Endothelial cell of umbilical vein (primary cell): ENCODE measurements around a stretch of chr5.

DNA sequence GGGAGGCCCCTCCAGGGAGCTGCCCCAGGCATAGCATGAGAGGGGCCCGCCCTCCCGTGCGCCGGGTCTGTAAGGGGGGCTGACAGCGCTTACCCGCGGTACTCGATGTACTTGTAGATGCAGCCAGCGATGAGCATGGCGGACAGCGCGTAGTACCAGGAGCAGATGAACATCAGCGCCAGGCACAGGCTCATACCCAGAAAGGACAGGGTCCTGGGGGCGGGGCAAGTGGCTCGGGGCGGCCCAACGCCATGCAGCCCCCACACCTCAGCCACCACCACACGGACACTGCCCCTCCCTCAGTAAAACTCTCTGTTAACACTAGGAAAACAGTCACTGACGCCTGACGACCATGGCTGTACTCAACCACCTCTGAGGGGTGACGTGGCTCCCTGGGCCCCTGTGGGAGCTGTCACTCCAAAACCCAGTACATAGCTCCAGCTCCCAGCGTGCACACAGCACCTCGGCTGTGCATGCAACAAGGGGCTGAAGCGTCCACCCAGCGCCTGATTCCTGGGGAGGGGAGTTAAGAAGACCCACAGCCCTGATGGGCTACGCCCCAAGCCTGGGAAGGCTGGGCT, 36.5 kb downstream of the SLC12A7 start:
- PRO-cap, result no peak
CAGE:
- cytosol, long polyA minus RNA, result no peak
- cytosol, long polyA plus RNA, result no peak
- long polyA plus RNA, result no peak
- nucleus, long polyA minus RNA, result no peak
- nucleus, long polyA plus RNA, result no peak

- PRO-cap, result no peak
CAGE:
- cytosol, long polyA minus RNA, result no peak
- cytosol, long polyA plus RNA, result no peak
- long polyA plus RNA, result no peak
- nucleus, long polyA minus RNA, result no peak
- nucleus, long polyA plus RNA, result no peak
Observed at GRCh38 chr5:1185428-1186447, 15.7 kb upstream of the SLC6A19 start.

DNA sequence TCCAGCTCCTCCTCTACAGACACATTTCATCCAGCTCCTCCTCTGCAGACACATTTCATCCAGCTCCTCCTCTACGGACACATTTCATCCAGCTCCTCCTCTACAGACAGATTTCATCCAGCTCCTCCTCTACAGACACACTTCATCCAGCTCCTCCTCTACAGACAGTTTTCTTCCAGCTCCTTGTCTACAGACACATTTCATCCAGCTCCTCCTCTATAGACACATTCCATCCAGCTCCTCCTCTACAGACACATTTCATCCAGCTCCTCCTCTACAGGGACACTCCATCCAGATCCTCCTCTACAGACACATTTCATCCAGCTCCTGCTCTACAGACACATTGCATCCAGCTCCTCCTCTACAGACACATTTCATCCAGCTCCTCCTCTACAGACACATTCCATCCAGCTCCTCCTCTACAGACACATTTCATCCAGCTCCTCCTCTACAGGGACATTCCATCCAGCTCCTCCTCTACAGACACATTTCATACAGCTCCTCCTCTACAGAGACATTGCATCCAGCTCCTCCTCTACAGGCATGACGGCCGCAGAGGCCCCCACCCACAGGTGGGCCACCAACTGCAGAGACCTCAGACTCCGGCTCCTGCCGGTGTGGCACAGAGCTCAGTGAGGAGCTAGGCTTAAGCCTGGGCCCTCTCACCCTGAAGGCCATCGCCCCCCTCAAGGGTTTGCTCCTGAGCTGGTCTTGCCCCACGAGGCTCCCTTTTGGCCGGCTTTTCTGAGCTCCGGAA, 16.2 kb downstream of the CLPTM1L start:
- PRO-cap, result no peak
CAGE:
- cytosol, long polyA minus RNA, result no peak
- cytosol, long polyA plus RNA, result no peak
- long polyA plus RNA, result no peak
- nucleus, long polyA minus RNA, result start-site peak on the minus strand centred at position 241 of the sequence, 244 bp wide, 50 reads; start-site peak on the minus strand centred at position 534 of the sequence, 75 bp wide, 16 reads
- nucleus, long polyA plus RNA, result no peak

DNA sequence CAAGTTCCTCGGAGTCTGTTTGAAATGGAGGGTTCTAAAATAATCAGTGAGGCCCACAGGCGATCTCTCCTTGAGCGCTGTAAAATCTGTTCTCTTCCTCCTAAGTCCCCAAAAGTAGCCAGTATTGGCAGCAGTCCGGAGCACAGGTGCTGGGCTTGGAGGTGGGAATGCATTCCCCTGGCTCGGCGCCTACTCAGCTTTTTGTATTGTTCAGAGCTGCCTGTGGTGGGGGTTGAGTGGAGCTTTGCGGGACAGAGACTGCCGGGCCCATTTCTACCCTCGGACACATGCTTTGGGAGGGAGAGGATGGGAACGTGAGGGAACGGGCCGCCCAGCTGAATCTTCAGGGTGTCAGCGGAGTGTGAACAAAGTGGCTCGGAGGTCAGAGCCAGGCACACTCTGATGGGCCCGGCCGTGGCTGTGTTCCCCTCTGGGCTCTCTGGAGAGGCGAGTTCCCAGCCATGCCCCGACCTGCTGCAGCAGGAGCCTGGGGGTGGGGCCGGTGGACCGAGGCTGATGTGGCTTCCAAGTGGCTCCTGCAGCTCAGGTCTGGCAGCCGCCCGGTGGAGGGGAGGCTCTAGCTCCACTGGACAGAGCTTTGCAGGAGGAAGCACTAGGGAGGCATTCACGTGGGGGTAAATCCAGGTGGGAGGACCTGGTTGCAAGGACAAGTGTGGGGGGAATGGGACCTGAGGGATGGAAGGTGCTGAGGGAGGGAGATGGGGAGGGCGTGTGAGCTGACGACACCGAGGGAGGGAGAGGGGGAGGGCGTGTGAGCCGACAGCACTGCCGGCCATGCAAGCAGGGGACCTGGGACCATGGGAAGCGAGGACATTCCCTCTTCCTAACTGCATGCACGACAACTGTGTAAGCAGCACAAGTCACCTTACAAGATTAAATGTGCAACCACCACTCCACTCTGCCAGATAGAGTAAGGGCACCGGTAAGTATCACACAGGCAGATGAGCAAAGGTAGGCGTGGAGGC, 31.1 kb upstream of the SLC6A3 start:
- PRO-cap, result no peak
CAGE:
- cytosol, long polyA minus RNA, result no peak
- cytosol, long polyA plus RNA, result no peak
- long polyA plus RNA, result no peak
- nucleus, long polyA minus RNA, result no peak
- nucleus, long polyA plus RNA, result no peak

DNA sequence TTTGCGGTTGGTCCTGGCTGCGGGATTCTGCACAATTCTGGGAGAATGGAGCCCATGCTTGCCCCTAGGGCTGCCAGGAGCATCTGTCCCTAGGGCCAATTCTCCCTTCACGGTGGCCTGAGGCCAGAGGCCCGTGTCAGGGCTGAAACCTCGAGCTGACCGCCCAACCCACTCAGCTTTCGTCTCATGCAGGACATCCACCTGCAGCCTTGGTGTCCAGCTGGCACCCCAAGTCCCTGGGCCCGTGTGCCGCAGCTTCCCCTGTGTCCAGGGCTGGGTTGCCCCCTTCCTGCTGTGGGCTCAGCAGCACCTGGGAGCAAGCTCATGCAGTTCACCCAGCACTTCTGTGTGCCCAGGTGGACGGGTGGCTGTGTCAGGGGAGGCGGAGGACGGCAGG, 39.2 kb downstream of the LPCAT1 start:
- PRO-cap, result no peak
CAGE:
- cytosol, long polyA minus RNA, result no peak
- cytosol, long polyA plus RNA, result no peak
- long polyA plus RNA, result no peak
- nucleus, long polyA minus RNA, result no peak
- nucleus, long polyA plus RNA, result no peak

- PRO-cap, result no peak
CAGE:
- cytosol, long polyA minus RNA, result no peak
- cytosol, long polyA plus RNA, result no peak
- long polyA plus RNA, result no peak
- nucleus, long polyA minus RNA, result no peak
- nucleus, long polyA plus RNA, result no peak
Observed at GRCh38 chr5:1633303-1633544, 109.5 kb upstream of the LPCAT1 start.

DNA sequence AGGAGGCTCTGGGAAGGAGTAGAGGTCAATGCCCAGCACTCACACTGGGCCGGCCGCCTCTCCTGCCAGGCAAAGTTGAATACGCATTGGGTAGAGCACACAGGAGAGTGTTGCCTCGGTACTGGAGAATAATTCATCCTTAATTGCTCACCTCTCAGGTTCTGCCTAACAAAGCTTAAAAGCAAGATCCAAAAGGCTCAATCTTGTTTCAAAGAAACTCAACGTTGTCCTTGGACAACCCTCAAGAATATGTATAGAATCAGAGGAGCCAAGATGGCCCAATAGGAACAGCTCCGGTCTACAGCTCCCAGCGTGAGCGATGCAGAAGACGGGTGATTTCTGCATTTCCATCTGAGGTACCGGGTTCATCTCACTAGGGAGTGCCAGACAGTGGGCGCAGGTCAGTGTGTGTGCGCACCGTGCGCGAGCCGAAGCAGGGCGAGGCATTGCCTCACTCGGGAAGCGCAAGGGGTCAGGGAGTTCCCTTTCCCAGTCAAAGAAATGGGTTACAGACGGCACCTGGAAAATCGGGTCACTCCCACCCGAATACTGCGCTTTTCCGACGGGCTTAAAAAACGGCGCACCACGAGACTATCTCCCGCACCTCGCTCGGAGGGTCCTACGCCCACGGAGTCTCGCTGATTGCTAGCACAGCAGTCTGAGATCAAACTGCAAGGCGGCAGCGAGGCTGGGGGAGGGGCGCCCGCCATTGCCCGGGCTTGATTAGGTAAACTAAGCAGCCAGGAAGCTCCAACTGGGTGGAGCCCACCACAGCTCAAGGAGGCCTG, 89.9 kb downstream of the MRPL36 start:
- PRO-cap, result no peak
CAGE:
- cytosol, long polyA minus RNA, result no peak
- cytosol, long polyA plus RNA, result no peak
- long polyA plus RNA, result no peak
- nucleus, long polyA minus RNA, result no peak
- nucleus, long polyA plus RNA, result no peak

DNA sequence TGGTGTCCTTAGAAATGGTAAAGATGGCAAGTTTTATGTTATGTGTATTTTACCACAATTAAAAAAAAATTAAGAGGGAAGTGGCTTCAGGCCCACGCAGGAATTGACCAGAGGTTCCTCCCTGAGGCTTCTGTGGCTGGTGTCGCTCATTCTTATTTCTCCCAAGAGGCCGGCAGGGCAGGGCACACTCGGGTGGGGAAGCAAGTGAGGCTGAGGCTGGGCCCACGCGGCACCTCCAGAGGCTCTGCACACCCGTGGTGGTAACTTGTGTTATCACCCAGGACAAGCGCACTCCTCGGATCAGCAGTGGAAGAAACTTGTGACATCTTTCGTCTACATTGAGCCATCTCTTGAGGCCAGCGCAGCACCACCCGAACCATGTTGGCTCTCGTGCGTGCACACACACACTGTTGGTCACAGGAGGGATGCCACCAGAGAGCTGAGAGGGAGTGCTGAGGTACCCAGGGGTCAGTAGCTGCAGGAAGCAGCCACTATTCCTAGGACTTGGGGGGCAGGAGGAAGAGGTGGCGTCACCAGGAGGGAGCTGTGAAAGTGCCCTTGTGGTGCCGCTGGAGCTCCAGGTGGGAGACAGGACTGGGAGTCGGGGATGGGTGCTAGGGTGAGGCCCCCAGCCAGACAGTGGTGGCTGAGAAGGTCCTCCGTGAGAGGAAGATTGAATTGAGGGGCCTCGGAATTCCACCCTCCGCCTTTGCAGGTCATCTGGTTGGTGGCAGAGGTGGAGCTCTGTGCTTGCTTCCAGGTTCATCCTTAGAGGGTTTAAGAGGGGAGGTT, 6.4 kb downstream of the NDUFS6 start:
- PRO-cap, result no peak
CAGE:
- cytosol, long polyA minus RNA, result no peak
- cytosol, long polyA plus RNA, result no peak
- long polyA plus RNA, result no peak
- nucleus, long polyA minus RNA, result no peak
- nucleus, long polyA plus RNA, result no peak

DNA sequence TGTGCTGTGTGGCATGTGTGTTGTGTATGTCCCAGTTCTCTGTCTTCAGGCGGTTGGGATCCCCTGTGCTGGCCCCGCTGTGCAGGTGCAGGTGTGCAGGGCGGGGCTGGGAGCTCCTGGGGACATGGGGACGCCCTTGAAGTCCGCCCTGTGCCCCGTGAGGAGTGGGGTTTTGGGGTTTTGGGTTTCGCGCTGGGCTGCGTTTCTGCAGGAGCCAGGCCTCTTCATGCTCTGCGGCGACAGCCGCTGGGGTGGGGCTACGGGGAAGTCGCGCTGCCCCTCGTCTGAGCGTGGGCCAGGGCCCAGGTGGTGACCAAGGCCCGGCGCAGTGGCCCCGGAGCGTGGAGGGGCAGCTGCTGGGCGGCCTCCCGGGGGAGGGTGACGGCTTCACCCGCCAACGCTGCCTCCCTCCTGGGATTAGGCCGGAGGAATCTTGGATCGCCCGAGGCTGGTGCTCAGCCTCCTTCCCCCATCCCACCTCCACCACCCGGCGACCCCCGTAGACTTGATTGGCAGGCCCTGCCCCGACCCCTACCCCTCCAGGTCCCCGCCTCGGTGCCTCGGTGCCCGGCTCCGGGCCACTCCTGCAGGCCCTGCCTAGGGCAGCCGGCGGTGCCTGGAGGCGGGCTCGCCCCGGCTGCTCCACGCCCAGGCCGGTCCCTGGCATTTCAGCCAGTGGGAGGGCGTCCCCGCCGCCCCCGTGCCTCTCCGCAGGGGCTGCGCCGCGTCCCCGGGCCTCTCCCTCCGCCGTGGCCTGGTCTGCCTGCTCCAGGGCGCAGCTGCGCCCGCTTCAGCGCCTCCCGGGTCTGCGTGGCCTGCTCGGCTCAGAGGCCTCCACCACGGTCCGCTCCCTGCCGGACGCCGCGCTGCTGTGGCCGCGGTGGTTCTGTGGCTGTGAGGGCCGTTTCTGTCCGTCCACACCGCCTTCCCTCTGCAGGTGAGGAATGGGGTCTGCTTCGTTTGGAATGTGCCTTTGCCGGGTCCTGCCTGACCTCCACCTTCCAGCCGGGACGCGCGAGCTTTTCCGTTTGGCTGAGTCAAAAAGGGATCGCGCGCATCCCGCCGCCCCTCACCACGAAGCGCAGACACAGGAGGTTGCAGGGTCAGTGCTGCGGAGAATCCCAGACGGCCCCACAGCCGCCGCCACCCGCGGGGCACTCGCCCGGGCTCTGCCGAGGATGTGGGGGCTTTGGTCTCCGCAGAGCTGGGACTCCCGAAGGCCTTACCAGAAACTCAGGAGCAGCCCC, 48.2 kb upstream of the IRX4 start:
- PRO-cap, result no peak
CAGE:
- cytosol, long polyA minus RNA, result no peak
- cytosol, long polyA plus RNA, result no peak
- long polyA plus RNA, result no peak
- nucleus, long polyA minus RNA, result no peak
- nucleus, long polyA plus RNA, result no peak

DNA sequence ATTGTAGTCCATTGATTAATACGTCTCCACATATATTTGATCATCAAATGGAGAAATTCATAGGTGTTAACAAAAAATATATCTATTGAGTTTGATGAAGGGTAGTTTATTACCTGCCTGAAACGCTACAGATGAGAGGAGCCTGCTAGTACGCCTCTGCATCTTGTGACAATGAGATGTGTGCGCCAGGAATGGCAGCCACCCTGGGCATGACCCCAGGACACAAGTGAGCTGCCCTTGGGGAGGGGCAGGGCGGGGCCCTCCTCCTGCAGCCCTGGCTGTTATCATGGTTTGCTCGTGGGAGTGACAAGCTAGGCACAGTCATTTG, 128.7 kb upstream of the IRX4 start:
- PRO-cap, result no peak
CAGE:
- cytosol, long polyA minus RNA, result no peak
- cytosol, long polyA plus RNA, result no peak
- long polyA plus RNA, result no peak
- nucleus, long polyA minus RNA, result no peak
- nucleus, long polyA plus RNA, result no peak

- PRO-cap, result no peak
CAGE:
- cytosol, long polyA minus RNA, result no peak
- cytosol, long polyA plus RNA, result no peak
- long polyA plus RNA, result no peak
- nucleus, long polyA minus RNA, result no peak
- nucleus, long polyA plus RNA, result no peak
Observed at GRCh38 chr5:2093948-2094446, 211.3 kb upstream of the IRX4 start.

- PRO-cap, result no peak
CAGE:
- cytosol, long polyA minus RNA, result no peak
- cytosol, long polyA plus RNA, result no peak
- long polyA plus RNA, result no peak
- nucleus, long polyA minus RNA, result no peak
- nucleus, long polyA plus RNA, result no peak
Observed at GRCh38 chr5:2268011-2268496, 385.3 kb upstream of the IRX4 start.

DNA sequence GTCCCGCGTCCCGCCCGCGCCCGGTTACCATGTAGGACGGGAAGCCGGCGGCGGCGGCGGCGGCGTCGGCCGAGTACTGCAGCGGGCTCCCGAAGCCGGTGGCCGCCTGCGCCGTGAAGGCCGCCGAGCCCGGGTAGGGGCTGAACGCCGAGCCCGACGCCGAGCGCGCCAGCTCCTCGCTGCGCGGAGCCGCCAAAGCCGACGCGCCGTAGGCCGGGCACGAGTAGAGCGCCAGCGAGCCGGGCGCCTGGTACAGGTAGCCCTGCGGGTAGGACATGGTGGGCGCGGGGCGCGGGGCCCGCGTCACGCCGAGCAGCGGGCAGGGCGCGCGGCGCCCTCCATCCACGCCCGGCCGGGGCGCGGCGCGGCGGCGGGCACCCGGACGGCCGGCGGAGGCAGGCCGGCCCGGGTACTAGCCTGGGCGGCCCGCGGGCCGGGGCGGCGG, 318 bp downstream of the IRX2 start:
- PRO-cap, result no peak
CAGE:
- cytosol, long polyA minus RNA, result no peak
- cytosol, long polyA plus RNA, result no peak
- long polyA plus RNA, result no peak
- nucleus, long polyA minus RNA, result no peak
- nucleus, long polyA plus RNA, result no peak

DNA sequence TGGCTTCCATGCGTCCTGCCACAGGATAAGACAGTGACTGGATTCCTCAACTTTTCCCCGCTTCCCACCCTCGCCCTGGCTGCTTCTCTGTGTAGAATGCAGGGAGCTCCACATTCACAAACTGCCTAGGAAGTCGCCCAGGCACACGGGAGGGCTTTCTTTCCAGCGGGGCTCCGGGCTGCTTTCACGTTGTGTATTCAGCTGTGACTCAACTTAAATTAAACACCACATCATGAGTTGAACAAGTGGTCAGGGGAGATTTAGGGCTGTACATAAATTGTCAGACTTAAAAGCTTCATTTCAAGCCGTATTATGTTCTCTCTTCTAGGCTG, 635.6 kb downstream of the IRX1 start:
- PRO-cap, result no peak
CAGE:
- cytosol, long polyA minus RNA, result no peak
- cytosol, long polyA plus RNA, result no peak
- long polyA plus RNA, result no peak
- nucleus, long polyA minus RNA, result no peak
- nucleus, long polyA plus RNA, result no peak

- PRO-cap, result no peak
CAGE:
- cytosol, long polyA minus RNA, result no peak
- cytosol, long polyA plus RNA, result no peak
- long polyA plus RNA, result no peak
- nucleus, long polyA minus RNA, result no peak
- nucleus, long polyA plus RNA, result no peak
Observed at GRCh38 chr5:5449745-5450671, 27.5 kb downstream of the ICE1 start.

DNA sequence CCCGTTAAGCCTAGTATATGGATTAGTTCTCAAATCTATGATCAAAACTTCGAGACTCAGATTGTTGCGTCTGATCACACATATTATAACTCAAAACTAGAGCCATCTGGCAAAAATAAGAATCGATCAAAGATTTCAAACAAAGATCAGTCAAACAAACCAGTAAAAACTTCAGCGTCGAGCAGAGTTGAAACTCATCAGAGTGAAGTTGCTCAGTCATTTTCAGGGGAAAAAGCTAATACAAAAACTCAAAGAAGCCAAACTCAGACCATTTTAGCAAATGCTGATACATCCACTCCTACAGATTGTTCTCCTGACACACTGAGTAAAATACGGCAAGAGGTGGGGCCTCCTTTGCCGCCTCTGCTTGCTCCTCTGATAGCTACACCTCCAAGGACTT, 41.4 kb downstream of the ICE1 start:
- PRO-cap, result no peak
CAGE:
- cytosol, long polyA minus RNA, result no peak
- cytosol, long polyA plus RNA, result no peak
- long polyA plus RNA, result no peak
- nucleus, long polyA minus RNA, result no peak
- nucleus, long polyA plus RNA, result no peak

- PRO-cap, result no peak
CAGE:
- cytosol, long polyA minus RNA, result no peak
- cytosol, long polyA plus RNA, result no peak
- long polyA plus RNA, result no peak
- nucleus, long polyA minus RNA, result no peak
- nucleus, long polyA plus RNA, result no peak
Observed at GRCh38 chr5:5494412-5494809, 71.9 kb downstream of the ICE1 start.

DNA sequence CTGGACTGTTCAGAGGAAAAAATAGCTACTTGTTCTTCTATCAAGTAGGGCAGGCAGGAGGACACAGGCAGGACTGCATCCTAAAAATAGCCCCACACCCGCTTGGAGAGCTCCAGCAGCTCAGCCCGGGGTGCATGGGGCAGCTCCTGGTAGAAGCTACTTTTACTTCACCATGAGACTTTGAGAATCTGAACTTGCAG, 6.1 kb downstream of the UBE2QL1 start:
- PRO-cap, result no peak
CAGE:
- cytosol, long polyA minus RNA, result no peak
- cytosol, long polyA plus RNA, result no peak
- long polyA plus RNA, result no peak
- nucleus, long polyA minus RNA, result no peak
- nucleus, long polyA plus RNA, result no peak

- PRO-cap, result no peak
CAGE:
- cytosol, long polyA minus RNA, result no peak
- cytosol, long polyA plus RNA, result no peak
- long polyA plus RNA, result no peak
- nucleus, long polyA minus RNA, result no peak
- nucleus, long polyA plus RNA, result no peak
Observed at GRCh38 chr5:6483841-6484254, 35.2 kb downstream of the UBE2QL1 start.

DNA sequence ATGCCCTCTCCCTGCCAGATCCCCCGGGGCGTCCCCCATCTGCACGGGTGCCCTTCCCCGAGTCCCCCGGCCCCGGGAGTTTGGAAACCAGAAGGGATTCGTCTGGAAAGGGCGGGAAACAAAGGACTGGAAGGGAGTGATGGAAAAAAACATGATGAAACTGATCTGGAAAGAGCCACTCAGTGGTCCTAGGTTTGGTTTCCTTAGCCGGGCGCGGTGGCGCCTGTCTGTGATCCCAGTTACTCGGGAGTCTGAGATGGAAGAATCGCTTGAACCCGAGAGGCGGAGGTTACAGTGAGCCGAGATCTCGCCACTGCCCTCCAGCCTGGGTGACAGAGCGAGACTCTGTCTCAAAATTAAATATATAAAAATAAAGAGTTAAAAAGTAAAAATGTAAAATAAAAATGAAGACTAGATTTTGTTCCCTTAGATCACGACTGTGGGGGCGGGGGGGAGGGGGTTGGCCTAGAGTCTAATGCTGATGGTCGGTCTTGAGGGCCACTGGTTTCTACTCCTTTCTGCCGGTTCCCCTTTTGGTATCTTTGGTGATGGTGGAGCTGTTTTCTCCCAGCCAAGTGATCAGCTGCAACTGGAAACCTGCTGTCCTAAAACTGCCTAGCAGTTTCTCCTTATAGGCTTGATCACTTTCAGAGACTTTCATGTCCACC, 869 bp downstream of the SRD5A1 start:
- PRO-cap, result no peak
CAGE:
- cytosol, long polyA minus RNA, result no peak
- cytosol, long polyA plus RNA, result no peak
- long polyA plus RNA, result no peak
- nucleus, long polyA minus RNA, result no peak
- nucleus, long polyA plus RNA, result no peak